HL-60 (cell line): ENCODE measurements around the genes TNKS2, NOC3L and CYP2C9.

DNA sequence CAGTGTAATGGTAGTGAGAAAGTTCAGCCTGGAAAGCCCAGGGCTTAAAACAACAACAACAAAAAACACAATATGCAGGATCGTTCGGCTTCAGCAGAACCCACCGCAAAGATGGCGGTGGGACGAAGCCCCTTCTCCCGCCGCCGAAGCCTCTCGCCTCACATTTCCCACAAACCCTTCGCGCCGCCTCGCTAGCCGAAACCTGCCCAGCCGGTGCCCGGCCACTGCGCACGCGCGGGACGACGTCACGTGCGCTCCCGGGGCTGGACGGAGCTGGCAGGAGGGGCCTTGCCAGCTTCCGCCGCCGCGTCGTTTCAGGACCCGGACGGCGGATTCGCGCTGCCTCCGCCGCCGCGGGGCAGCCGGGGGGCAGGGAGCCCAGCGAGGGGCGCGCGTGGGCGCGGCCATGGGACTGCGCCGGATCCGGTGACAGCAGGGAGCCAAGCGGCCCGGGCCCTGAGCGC is at the start of gene TNKS2:
TSS of gene TNKS2 (plus strand) at position 294 of the 464 bp plus-strand sequence.
- RRBS, result 2% methylated on average over 34 of the region's 53 CpGs

GRCh38 chr10:91887743-91888155 is 21.5 kb downstream of the FGFBP3 start:
- RRBS, result no CpG with 5 or more reads among the region's 14 CpGs

GRCh38 chr10:92087763-92088361 is 164.3 kb downstream of the BTAF1 start:
- RRBS, result no CpG with 5 or more reads among the region's 7 CpGs

- RRBS, result 76% methylated on average over 13 of the region's 30 CpGs
Measured at GRCh38 chr10:92114770-92115304, 176.0 kb downstream of the CPEB3 start.

DNA sequence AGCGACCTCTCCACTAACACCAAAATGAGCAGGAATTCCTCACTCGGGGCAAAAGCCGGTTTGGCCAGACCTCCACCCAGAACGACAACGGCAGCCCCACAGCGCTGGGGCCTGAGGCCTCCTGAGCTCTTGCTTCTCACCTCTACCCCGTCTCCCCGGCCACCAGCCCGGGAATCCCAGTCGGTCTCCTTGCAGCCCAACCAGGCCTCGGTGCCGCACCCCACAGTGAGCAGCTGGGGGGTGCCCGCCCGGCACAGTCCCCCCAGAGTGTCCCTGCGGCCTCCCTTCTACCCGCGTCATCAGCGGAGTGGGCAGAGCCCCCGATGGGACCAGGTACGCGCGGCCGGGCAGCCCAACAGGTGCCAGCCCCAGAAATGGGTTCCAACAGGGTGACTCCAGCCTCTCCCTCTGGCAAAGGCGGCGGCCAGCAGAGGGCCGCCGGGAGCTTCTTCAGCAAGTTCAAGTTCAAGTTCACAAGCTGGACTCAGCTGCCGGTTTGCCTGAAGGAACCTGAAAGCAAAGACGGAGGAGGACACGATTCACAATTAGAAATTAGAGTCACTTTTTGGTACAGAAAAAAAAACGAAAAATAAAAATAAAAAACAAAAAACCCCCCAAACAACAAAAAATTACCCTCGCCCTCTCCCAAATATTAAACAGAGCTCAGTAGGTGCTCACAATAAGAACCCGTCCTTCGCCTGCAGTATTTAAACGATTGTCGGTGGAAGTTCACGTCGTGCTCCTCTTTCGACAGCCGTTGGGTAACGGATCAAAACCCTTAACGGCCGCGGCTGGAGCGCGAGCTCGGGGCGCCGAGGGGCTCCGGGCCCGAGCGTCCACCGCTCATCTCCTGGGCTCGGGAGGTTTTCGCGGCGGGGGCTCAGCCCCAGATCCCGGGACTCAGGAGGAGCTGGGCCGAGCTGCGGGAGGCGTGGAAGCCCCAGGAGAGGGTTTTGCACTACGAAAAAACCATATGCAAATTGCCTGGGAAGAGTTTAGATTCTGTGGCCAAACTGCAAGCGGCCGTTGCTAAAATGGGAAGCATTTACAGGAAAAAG is 129.2 kb downstream of the MARCHF5 start:
- RRBS, result 87% methylated on average over 22 of the region's 64 CpGs

- RRBS, result no CpG with 5 or more reads among the region's 3 CpGs
Measured at GRCh38 chr10:92693045-92693904, 3.5 kb downstream of the HHEX start.

DNA sequence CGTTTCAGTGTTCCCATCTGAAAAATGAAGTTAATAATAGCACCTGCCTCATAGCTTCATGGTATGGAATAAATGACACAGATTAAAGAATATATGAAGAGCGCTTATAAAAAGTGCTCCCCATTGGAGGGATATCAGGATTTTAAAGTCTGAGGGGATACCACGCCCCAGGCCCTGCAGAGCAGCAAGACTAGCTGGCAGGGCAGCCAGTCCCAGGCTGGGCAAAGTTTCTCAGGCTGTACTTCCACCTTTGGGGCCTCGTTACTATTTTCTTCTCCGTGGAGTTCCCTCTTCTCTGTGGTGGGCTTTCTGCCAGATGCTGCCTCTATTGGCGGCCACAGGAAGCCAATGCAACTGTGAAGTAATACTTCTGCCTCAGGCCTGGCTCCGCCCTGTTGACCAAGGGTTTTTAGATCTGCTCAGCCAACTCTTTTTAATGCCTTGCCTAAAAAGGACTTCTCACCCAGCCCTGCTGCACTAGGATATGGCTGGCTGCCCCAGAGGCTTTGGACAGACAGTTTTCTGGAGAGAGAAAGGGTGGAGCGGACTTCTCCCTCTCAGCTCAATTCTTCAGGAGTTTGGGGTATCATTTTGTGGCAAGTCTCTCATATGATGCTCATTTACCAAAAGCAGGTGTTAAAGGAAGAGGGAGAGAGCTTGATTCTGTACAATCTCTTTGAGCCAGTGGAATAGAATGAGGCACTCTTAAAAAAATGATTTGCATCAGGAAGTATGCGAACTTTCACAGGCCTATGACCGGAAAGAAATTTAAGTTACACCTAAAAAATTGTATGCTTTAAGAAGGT is 67.4 kb downstream of the HHEX start:
- RRBS, result no CpG with 5 or more reads among the region's 10 CpGs

- RRBS, result no CpG with 5 or more reads among the region's 4 CpGs
Measured at GRCh38 chr10:92757743-92758261, 68.0 kb downstream of the HHEX start.

DNA sequence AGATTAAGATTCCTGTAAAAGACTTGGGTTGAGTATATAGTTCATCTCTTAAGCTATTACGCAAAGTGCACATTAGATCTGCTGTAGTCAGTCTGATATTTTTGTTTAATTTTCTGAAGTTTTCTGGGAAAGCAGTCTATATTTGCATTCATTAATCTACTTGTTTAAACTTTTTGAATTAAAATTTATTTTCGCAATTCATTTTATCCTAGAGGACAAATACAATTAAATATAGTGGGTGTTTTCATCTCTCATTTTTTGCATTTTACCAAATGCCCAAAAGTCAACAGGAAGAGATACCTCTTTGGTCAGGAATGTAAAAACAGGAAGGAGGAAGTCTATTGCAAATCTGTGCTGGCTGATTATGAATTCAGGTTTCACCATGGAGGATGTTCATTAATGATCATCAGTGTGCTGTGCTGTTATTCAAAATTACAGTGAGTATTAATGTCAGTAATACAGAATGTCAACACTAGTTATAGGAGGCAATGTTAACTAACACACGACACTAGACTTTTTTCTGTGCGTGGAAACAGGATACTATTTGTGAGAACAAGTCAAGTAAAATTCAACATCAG is 24.6 kb downstream of the EXOC6 start:
- RRBS, result no CpG with 5 or more reads among the region's 4 CpGs

- RRBS, result no CpG with 5 or more reads among the region's 5 CpGs
Measured at GRCh38 chr10:92901699-92902197, 53.4 kb downstream of the EXOC6 start.

DNA sequence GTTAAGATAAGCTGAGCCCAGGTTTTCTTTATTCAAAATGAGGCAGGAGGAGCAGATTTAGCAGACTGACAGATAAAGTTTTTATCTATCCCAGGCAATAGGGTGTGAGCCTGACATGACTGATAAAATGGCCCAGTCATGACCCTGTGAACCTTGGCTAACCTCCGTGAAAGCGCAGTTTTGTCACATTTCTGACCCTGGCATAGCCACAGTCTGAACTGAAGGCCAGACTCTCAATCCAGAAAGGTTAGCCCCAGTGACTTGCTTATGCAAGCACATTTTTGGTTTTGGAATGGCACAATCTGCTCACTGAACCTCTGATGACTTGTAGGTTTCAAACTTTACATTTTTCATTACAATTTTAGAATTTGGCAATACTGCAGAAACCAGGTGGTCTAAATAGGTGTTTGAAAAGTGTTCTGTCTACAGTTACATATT is 4.4 kb downstream of the CYP26A1 start:
- RRBS, result no CpG with 5 or more reads among the region's 2 CpGs

GRCh38 chr10:93421982-93422539 is 60.1 kb downstream of the MYOF start:
- RRBS, result no CpG with 5 or more reads among the region's 9 CpGs

DNA sequence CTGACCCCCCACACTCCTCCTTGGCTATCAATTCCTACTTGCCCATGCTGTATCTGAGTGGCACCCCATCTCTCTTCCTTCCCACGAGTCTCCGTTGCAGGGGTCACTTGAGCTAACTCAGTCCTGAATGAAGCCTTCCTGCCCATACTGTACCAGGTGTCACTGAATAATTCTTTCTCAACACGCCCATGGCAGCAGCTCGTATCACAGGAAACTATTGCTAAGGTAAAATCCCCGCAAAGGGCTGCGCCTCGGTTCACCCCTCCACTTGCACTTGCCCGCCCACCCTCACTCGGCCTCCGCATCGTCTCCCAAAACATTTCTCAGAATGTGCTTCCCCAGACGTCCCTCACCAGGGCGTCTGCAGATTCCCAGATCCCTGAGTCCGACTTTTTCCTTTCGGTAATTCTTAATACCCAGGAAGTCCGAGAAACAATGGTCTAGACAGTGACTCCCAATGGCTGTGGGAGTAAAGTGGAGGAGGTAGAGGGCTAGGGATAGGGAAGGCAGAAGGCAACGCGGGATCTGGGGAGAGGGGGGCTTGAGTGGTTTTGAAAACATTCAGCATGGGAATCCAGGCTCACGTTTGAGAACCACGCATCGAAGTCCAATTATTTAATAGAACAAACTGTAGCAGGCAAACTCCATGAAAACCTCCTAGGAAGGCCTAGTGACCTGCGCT is 43.8 kb downstream of the MYOF start:
- RRBS, result no CpG with 5 or more reads among the region's 22 CpGs

- RRBS, result no CpG with 5 or more reads among the region's 5 CpGs
Measured at GRCh38 chr10:93464103-93464604, 18.0 kb downstream of the MYOF start.

GRCh38 chr10:94362018-94363371 is at the start of gene NOC3L:
Gene NOC3L (minus strand): TSS chr10:94362939.
- RRBS, result 3% methylated on average over 28 of the region's 62 CpGs

DNA sequence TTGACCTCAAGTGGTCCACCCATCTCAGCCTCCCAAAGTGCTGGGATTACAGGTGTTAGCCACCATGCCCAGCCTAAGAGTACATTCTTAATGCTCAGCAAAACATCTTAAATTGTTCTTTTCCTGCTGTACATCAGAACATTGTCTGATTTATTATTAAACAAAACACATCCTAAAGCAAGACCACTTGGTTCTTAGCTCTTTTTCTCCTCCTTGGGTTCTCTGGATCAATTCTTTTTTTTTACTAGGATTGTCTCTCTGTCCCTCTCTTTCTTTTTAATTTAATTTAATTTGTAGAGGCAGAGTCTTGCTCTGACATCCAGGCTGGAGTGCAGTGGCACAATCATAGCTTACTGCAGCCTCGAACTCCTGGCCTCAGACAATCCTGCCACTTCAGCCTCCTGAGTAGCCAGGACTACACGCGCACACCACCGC is 69.9 kb upstream of the HELLS start:
- RRBS, result no CpG with 5 or more reads among the region's 4 CpGs

DNA sequence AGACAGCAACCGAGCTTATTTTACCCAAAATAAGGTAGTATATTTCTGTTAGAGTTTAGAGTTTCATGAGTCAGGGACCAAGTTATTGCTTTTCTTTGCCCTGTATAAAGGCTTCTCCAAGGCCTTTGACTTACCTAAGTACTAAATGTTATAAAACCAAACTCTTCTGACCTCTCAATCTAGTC is 1.9 kb upstream of the CYP2C9 start:
- RRBS, result no CpG with 5 or more reads among the region's 1 CpG

- RRBS, result no CpG with 5 or more reads among the region's 2 CpGs
Measured at GRCh38 chr10:94938216-94938915, at the start of gene CYP2C9. Gene CYP2C9 (plus strand): TSS chr10:94938658.

- RRBS, result no CpG with 5 or more reads among the region's 2 CpGs
Measured at GRCh38 chr10:95117171-95117501, 47.8 kb upstream of the CYP2C8 start.

DNA sequence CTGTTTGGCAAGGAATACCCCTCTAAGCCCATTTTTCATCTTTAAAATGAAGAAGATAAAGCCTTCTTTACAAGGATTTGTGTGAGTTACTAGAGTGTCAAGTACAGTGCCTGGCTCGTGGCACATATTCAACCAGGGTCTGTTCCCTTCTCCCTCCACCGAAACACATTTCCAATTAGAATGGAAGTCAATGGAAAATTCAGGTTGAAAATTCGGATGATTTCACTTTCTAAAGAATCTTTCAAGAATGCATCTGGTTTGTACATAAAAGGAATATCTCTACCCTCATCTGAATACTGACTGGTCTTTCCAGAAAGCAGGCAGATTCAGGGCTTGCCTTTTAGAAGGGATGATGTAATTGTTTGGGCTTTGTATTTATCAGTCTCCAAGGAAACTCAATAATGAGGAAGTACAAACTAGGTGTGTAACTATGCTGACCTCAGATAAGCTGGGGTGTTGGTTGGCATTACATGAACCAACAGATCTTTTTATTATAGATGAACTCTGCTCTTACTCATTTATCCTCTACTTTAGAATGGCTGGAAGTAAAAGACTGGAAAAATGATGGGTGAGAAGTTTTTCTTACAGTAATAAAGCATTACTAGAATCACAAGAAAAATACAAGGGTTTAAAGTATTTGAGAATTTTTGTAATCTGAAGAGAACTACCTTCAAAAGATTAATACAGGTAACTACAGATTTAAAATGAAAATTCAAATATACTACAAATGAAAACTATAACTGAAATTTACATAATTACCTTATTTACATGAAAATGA is 24.1 kb downstream of the PDLIM1 start:
- RRBS, result no CpG with 5 or more reads among the region's 3 CpGs